AG08470 (cell line): ENCODE data around the genes IGF2, INS and TH.

DNA sequence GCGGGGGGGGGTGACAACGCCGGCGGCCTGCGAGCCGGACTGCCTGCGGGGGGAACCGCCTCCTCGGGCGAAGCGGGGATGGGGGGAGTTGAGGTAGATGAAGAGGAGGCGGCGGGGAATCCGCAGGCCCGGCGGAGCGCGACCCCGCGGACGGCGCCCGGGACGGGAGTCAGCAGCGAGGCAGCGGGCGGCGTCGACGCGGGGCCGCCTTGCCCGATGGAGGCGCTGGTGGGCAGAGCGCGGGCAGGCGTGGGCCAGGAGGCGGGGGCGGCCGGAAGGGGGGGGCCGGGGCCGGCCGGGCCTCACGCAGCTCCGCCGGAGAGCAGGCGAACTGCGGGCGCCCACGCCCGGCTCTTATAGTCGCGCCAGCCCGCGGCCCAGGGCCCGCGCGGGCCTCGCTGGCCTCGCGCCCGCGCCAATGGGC, at the start of gene IGF2:
Gene IGF2, minus strand, starts transcription at position 328 of the 424 bp plus-strand sequence.
- RRBS: 6% methylated on average over 12 of the region's 63 CpGs

DNA sequence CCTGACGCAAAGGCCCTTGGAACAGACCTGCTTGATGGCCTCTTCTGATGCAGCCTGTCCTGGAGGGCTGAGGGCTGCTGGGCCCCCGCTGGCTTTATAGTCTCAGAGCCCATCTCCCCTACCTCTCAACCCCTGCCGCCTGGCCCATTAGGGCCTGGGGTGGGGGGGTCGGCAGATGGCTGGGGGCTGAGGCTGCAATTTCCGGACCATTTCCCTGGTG, at the start of gene INS:
Gene INS, minus strand, starts transcription at position 69 of the 220 bp plus-strand sequence.
- RRBS: 55% methylated on average over 1 of the region's 5 CpGs

DNA sequence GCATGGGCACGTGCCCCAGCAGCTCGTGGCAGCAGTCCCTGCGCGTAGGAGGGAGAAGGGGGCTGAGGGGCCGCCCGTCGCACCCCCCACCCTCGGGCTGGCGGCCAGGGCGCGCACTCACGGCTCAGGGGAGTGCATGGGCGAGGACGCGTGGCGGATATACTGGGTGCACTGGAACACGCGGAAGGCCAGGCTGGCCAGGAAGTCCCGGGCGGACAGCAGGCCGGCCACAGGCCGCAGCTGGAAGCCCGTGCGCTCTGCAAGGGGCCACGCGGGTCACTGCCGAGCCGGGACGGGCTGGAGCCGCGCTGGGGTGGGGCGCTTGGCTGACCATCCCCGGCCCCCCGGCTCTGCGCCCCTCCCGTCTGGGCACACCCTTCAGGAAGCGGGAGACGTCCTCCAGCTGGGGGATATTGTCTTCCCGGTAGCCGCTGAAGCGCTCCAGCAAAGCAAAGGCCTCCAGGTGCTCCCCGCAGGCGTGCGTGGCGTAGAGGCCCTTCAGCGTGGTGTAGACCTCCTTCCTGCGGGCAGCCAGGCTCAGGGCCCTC, 5.0 kb downstream of the TH start:
- RRBS: 16% methylated on average over 18 of the region's 47 CpGs

DNA sequence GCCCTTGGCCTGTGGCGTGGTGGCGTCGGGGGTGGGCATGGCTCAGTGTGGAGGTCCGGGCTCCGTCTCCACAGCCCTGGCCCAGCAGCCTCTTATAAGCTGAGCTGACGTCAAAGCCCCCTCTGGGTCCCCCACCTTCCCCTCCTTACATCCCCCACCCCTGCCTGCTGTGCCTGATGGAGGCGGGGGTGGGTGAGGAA, at the start of gene TH:
Gene TH, minus strand, starts transcription at position 68 of the 200 bp plus-strand sequence.
- RRBS: no CpG with 5 or more reads among the region's 7 CpGs

DNA sequence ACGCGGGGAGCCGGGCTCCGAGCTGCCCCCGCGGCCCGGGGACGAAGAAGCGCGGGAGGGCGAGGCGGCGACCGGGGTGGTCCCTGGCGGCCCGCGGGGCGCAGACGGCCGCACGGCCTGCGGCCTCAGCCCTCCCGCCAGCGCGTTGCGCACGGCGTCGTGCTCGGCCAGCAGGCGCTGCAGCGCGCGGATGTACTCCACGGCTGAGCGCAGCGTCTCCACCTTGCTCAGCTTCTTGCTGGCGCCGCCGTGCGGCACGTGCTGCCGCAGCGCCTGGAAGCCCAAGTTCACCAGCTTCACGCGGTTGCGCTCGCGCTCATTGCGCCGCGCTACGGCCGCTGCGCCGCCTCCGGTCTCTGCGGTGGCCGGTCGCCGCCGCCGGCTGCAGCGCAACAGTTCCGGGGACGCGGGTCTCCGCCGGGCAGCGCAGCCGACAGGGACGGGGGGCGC, 516 bp downstream of the ASCL2 start:
- RRBS: 5% methylated on average over 13 of the region's 73 CpGs

DNA sequence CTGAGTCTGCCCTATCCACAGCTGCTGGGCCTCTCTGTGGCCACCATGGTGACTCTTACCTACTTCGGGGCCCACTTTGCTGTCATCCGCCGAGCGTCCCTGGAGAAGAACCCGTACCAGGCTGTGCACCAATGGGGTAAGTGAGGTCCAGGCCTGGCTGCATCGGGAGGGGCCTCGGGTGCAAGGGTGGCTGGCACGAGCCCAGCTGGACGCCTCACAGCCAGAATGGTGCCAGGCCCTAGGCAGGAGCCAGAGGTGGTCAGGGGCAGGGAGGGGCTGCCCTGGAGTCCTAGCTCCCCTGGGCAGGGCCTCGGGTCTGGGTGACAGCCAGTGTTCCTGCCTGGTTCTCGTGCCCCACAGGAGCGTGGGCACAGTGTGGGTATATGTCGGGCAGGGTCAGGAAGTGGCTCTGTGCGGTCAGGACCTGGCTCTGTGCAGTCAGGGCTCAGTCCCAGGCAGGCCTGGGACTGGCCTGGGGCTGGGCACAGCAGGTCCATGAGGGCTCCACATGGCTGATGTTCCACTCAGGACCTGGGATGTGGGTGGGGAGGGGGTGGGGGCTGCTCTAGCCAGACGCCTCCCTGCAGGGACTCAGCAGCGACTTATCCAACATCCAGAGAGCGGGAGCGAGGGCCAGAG, 1.1 kb downstream of the TSPAN32 start:
- RRBS: no CpG with 5 or more reads among the region's 18 CpGs

GRCh38 chr11:2303649-2304189, 1.9 kb downstream of the TSPAN32 start:
- RRBS: 8% methylated on average over 1 of the region's 11 CpGs

- RRBS: 19% methylated on average over 3 of the region's 15 CpGs
These were observed 2.5 kb downstream of the TSPAN32 start for GRCh38 chr11:2304248-2304873.

- RRBS: no CpG with 5 or more reads among the region's 9 CpGs
These were observed 2.4 kb downstream of the CD81 start for GRCh38 chr11:2379392-2380011.

DNA sequence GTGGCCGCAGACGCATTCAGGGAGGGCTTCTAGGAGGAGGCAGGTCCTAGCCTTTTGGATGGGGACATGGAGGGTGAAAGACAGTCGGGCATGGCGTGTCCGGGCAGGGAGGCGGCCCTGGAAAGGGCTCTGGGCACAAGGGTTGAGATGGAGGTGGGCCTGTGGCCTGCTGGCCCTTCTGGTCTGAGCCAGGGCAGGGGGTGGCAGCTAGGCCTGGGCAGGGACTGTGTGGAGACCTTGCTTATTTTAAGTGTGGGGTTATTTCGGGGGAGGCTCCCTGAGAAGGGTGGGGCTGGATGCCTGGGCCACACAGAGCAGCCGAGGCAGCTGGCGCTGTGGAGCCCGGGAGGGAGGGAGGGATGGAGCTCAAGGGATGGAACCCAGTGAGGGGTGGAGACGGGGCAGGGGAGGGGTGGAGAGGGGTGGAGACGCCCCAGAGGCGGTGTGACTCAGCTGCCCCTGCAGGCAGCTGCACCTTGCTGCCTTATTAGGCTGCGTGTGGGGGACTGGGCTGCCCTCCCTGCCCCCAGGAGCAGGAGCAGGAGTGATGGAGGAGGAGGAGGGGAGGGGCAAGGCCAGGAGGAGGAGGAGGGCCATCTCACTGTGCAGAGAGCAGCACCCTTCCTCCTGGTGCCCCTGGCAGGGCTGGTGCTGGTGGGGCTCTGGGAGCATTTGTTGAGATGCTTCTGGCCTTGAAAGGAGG, 9.9 kb upstream of the TSSC4 start:
- RRBS: no CpG with 5 or more reads among the region's 14 CpGs

- RRBS: no CpG with 5 or more reads among the region's 14 CpGs
These were observed 2.8 kb downstream of the KCNQ1 start for GRCh38 chr11:2447466-2448120.

- RRBS: no CpG with 5 or more reads among the region's 12 CpGs
These were observed 15.8 kb downstream of the KCNQ1 start for GRCh38 chr11:2460569-2461076.

DNA sequence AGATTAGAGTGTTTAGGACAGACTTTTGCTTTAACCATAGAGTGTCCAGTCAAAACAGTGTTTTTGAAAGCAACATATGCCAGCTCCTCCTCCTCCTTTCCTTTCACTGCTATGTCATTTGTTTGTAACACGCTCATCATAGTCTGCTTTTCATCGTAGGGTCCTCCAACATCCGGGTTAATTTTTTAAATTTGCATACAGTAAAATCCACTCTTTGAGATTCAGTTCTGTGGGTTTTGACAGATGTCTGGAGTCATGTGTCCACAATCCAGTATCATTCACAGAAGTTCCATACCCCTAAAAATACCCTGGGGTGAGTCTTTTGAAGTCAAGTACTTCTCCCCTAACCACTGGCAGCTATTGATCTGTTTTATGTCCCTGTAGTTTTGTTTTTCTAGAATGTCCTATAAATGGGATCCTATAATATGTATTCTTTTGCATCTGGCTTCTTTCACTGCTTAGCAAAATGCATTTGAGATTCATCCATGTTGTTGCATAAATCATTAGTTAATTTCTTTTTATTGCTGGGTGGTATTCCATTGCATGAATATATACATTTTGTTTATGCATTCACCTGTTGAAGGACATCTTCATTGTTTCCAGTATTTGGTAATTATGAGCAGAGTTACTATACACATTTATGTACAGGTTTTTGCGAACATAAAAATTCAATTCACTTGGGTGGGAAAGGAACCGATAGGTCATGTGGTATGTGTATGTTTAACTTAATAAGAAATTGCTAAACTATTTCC, 214.3 kb downstream of the KCNQ1 start:
- RRBS: no CpG with 5 or more reads among the region's 5 CpGs

DNA sequence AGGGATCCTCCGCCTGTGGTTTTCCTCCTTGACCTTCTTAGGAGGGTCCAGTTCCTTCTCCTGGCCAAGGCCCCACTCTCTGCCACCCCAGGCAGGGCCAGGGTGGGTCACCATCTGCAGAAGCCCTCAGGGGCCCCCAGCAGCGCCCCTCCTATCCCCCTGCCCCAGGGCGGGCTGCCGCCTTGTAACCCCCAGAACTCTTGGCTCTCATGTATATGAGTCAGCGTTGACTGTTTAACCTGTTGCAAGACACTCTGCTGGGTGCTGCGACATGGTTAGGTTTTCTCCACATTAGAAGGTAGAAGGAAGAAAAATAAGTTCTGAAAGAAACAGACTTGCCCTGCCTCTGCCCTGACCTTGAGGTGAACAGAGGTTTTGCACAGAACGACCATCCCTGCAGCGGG, 143.8 kb downstream of the CDKN1C start:
- RRBS: no CpG with 5 or more reads among the region's 8 CpGs

- RRBS: no CpG with 5 or more reads among the region's 15 CpGs
These were observed 76.3 kb downstream of the CDKN1C start for GRCh38 chr11:2809293-2809718.

DNA sequence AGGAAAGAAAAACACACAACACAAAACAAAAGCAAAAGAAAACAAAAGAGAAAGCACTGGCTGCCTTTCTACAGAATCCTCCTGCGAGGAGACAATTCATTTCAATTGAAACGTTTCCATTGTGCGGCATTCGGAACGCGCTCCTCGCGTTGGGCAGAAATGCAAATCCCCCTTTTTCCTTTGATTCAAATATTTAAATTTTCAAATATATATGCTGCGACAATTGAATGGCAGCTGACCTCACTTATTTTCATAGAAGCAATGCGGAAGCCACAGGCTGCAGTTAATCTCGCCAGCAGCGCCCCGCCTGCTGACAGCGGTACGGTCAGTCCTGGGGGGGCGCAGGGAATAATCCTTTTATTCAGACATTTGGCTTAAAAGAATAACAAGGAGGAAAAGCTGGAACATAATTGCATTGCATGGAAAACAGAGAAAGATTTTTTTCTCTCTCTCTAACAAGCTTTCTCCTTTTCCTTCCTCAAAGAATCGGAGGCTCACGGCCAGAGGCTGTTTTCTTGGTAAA, 17.4 kb downstream of the CDKN1C start:
- RRBS: no CpG with 5 or more reads among the region's 18 CpGs

- RRBS: no CpG with 5 or more reads among the region's 5 CpGs
These were observed 2.9 kb downstream of the CDKN1C start for GRCh38 chr11:2882677-2883064.

DNA sequence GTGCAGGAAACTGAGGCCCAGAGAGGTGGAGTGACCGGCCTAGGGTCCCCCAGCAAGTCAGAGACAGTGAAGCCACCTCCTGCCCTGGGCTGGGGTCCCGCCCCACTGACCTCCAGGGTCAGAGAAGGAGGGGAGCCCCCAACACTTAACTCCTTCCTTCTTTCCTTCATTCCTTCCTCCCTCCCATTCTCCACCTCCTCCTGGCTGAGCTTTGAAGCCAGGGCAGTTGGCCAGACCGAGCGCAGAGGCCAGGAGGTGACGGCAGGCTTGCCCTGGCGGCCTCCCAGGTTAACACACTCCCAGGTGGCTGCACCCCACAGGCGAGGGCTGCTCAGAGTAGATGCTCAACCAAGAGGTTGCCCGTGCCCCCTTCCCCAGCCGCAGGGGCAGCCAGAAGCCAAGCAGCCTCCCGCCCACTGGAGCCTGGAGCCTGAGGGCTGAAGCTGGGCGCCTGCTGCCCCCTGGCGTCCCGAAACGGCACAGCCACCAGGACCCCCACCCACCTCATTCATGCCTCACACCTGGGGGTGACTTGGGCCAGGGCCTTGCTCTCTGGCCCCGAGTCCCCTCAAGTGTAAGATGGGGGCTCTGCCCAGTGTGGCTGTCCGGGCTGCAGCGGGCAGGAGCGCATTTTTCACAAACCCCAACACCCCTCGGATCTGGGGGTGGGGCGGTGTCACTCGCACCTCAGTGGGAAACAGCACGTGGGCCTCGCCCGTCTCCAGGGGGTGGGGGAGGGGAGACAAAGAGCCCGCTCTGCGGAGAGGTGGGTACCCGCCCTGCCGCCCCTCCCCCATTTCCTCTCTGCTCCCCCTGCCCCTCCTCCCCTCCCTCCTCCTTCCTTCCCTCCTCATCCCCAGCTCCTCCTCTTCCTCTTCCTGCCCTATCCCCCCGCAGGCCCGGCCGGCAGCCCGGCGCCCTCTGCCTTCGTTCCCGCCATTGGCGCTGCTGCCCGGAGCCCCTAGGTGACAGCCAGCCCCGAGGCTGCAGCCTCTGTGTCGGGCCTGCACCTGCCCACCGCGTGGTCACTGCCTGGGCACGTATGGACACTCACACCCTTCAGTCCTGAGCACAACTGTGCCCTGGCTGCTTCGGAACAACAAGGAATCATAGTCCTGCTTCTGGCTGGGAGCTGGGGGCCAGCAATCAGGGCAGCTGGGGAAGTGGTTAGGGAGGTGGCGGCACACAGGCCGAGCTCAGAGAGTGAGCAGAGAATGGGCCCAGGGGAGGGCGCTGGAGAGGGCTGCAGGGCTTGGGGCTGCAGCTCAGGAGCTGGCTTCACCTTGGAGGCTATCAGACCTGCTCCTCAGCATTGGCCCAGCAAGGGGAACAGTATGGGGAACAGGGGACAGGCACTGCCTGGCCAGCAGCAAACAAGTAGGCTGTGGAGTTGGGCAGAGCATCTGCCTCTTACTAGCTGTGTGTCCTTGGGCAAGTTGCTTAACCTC, 6.7 kb upstream of the CDKN1C start:
- RRBS: 5% methylated on average over 6 of the region's 46 CpGs

DNA sequence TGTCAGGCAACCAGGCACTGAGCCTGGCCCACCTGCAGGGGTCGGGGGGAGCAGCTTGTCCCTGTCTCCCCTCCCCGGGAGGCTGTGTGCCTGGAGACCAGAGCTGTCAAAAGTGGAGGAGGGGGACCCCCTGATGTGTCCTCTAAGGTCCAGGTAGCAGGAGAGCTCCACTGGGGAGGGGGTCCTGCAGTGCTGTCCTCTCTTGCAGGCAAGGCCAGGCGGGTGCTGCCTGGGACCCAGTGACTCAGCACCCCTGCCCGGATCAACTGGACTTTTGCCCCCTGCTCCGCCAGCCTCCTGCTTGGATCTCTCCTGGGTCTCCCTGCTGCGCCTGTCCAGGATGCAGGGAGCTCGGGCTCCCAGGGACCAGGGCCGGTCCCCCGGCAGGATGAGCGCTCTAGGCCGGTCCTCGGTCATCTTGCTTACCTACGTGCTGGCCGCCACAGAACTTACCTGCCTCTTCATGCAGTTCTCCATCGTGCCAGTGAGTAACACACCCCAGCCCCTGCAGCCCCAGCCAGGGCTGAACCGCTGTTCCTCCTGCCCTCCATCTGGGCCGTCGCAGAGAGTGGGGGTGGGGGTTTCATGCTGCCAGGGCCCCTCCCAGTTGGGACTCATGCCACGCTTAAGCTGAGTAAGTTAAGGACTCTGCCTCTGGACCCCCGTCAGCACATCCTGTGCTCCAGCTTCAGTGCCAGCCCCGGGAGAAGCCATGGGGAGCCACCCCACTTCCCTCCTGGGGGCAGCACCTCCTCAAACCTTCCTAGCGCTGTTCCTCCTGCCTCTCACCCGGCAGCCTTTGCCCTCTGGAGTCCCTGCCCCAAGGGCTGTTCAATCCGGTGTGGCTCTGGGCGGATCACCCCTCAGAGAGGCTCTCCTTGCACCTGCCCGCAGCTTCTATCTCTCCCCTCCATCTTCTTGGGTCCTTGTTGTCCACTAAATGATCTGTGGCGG, 1.2 kb downstream of the SLC22A18 start:
- RRBS: 72% methylated on average over 4 of the region's 27 CpGs

GRCh38 chr11:2968082-2968281, 24.1 kb downstream of the NAP1L4 start:
- RRBS: no CpG with 5 or more reads among the region's 3 CpGs